Cardiac atrium fibroblast (primary cell): ENCODE measurements around the genes PCDHA1, PCDHA8, PCDHGA3 and PCDH1.

- RAMPAGE, long total RNA: no peak
These were observed 2.4 kb upstream of the SLC4A9 start for GRCh38 chr5:140357351-140358288.

GRCh38 chr5:140445690-140446196 lies 44.1 kb downstream of the ANKHD1 start:
- RAMPAGE, long total RNA: no peak

GRCh38 chr5:140555673-140556383 lies 1.4 kb downstream of the SRA1 start:
- RAMPAGE, long total RNA: no peak

GRCh38 chr5:140561309-140562655 lies 2.6 kb downstream of the APBB3 start:
- RAMPAGE, long total RNA: no peak

- RAMPAGE, long total RNA: no peak
These were observed 6.5 kb downstream of the SLC35A4 start for GRCh38 chr5:140570957-140571706.

DNA sequence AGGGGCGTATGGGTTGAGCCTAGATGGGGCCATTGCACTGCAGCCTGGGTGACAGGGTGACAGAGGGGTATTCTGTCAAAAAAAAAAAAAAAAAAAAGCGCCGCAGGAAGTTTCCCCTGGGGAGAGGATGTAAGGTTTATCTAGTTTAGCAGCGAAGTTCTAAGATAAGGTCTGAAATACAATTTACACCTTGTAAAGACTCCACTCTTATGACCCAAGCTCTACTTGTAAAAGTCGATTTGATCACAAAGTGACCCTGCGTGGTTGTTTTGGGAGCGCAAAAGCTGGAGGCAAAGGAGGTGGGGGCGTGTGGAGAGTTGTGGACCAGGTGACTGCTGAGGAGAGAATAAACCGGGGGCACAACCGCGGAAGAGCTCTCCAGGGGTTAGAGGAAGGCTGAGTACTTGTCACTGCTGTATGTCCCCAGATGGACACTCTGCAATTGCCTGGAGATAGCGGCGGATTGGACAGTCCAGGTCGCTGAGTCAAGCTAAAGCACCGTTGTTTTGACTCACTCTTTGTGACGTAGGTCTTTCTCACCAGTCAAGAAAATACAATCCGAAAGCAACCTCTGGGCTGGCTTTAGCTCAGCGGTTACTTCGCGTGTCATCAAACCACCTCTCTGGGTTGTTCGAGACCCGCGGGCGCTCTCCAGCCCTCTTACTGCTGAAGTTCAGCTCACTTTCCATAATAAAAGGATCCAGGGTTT lies 25.5 kb downstream of the ZMAT2 start:
- RAMPAGE, long total RNA: no peak

GRCh38 chr5:140785943-140786415 lies at the start of gene PCDHA1:
Gene PCDHA1, plus strand, starts transcription at chr5:140786140.
- RAMPAGE, long total RNA: no peak

- RAMPAGE, long total RNA: no peak
These were observed at the start of gene PCDHA8 for GRCh38 chr5:140840919-140841428. Gene PCDHA8, plus strand, starts transcription at chr5:140841187.

- RAMPAGE, long total RNA: no peak
These were observed 35.0 kb downstream of the PCDHAC2 start for GRCh38 chr5:141001165-141001829.

- RAMPAGE, long total RNA: no peak
These were observed 35.8 kb downstream of the PCDHAC2 start for GRCh38 chr5:141001830-141002770.

DNA sequence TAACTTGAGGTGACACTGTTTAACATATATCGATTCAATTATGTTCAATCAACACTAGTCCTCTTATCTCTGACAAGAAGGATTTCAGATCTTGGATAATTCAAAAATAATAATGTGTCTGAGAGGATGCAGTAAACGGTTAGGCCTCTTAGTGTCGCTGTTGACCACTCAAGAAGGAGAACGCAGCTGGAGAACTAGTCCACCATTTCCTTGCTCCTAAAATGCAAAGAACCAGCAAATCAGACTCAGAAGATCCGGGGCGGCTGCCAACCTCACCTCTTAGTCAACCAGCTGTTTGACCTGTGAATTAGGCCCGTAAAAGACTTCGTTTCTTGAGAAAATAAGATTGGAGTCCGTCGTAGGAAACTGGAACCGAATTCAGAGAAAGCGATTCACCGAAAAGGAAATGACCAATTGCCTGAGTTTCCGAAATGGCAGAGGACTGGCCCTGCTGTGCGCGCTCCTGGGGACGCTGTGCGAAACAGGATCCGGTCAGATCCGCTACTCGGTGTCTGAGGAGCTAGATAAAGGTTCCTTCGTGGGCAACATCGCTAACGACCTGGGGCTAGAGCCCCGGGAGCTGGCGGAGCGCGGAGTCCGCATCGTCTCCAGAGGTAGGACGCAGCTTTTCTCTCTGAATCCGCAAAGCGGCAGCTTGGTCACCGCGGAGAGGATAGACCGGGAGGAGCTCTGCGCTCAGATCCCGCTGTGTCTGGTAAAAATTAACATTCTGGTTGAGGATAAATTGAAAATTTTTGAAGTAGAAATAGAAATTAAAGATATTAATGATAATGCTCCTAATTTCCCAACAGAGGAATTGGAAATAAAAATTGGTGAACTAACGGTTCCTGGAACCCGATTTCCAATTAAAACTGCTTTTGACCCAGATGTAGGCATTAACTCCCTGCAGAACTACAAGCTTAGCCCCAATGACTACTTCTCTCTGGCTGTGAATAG lies at the start of gene PCDHGA3:
Gene PCDHGA3 (plus strand): TSS at position 202 of the 957 bp plus-strand sequence.
- RAMPAGE, long total RNA: no peak

DNA sequence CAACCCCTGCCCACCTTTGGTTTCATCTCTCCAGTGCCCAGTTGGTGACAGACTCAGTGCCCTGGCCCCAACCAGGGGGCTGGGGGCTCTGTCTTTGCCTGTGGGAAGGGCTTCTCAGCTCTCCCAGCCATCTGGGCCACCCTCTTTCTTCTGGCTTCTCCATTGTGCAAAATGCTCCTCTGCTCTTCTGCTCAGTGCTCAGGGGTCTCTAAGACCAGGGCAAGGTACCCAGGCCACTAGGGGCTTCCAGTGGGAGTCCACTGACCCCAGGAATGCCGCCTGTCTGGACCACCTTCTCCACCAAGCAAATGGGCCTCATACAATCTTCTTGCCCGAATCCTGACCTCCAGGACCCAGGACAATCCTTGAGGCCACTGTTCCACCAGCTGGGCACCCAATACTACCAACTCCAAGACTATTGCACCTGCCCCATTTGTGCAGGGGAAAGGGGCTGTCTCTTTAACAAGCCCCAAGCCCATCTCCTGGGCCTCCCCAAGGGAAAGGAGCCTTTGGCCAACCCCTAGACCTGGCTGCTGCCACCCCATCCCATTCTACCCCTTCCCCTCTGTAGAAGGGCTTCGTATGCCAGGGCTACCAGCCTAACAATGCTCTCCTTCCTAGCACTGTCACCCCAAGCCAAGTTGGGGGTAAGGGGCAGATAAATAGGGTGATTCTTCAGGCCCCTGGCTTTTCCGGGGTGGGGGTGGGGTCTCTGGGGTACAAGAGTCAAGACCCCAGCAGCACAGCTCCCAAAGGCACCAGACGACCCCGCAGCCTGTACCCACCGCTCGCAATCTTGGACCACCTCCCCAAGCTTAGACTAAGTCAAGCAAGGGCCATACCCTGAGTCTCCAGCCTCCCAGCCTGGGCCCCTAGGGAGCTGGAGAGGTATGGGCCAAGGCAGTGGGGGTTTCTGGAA lies 26.3 kb downstream of the PCDH1 start:
- RAMPAGE, long total RNA: no peak

- RAMPAGE, long total RNA: no peak
These were observed 3.7 kb downstream of the PCDH1 start for GRCh38 chr5:141874137-141875213.

GRCh38 chr5:141878332-141878729 lies at the start of gene PCDH1:
Gene PCDH1, minus strand, starts transcription at chr5:141878410.
- RAMPAGE, long total RNA: no peak

DNA sequence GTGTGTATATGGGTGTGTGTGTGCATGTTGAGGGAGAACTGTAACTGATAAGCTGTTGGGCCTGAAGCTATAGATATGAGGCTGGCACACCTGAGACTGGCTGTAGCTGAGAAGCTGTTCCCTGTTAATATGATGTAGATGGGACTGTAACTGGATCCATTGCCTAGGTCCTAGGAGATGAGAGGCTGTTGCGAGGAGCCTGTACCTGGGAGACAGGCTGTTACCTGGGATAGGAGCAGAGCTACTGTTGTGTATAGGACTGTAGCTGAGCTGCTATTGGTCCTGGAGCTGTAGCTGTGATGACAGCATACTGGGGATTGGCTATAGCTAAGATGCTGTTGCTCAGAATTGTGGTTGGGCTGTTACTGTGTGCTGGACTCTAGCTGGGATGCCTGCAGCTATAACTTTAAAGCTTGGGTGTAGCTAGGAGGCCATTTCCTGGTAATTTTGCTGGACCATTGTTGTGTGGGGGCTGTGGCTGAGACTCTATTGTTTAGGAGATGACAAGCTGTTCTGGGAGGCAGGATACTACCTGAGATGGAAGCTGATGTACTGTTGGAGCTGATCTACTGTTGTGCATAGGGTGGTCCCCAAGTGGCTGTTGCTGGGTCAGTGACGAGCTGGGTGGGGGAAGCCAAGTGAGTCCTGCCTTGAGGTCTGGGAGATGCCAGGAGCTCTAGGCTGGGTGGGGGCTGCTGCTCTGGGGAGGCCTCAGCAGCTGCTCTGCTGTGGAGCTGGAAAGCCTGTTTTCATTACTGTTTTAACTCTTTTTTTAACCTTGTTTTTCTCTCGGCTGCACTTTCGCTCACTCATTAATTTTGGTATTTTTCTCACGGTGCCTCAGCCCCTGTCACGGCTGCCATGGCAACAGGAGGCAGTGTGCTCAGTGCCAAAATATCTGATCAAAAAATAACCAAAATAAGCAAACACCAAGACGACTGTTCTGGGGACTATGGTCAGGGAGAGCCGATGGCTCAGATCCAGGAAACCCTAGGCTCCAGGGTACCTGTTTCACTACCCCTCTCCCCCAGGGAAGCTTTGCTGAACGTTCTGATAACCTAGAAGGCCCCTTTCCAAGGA lies 2.9 kb upstream of the PCDH1 start:
- RAMPAGE, long total RNA: no peak

GRCh38 chr5:141951433-141951838 lies 6.6 kb downstream of the PCDH12 start:
- RAMPAGE, long total RNA: no peak

- RAMPAGE, long total RNA: no peak
These were observed 2.4 kb upstream of the RNF14 start for GRCh38 chr5:141966395-141967086.

DNA sequence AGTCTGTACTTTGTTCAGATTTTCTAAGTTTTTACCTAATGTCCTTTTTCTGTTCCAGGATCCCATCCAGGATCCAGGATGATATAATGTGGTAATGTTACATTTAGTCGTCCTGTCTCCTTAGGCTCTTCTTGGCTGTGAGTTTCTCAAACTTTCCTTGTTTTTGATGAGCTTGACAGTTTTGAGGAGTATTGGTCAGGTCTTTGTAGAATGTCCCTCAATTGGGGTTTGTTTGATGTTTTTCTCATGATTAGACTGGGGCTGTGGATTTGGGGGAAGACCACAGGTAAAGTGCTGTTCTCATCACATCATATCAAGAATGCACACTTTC lies 9.6 kb downstream of the NDFIP1 start:
- RAMPAGE, long total RNA: no peak

- RAMPAGE, long total RNA: no peak
These were observed 47.0 kb downstream of the NDFIP1 start for GRCh38 chr5:142155524-142156012.

GRCh38 chr5:142236203-142237280 lies 88.3 kb downstream of the SPRY4 start:
- RAMPAGE, long total RNA: no peak